LUHMES (cell line): ENCODE measurements around the genes NUDT16 and SRPRB.

DNA sequence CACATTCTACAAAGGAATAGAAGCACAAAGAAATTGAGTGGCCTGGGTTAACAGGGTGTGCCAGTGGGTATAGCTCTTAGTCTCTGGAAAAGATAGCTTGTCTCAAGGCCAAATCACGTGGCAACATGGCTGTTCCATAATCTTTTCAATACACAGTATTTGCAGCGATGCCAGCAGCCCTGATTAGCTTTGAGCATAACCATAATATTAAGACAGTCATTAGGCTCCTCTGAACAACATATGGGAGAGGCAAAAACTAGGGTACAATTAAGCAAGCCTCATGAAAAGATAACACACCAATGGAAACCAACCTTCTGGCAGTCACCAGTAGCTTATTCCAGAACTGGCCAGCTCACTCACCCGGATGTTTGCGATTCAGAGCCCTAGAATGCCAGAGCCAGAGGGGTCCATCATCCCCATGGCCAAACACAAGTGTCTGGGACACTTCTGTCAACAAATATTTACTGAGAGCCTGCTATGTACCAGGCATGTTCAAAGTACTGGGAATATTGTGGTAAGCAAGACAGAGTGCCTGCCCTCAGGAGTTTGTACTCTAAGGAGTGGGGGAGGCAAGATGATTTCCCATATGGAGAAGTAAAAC is 48.8 kb upstream of the PLXND1 start:
- PRO-cap, result no peak

GRCh38 chr3:129775959-129776465 is 117.5 kb downstream of the TMCC1 start:
- PRO-cap, result no peak

- PRO-cap, result no peak
Observed at GRCh38 chr3:129908118-129908919, 14.8 kb upstream of the TMCC1 start.

DNA sequence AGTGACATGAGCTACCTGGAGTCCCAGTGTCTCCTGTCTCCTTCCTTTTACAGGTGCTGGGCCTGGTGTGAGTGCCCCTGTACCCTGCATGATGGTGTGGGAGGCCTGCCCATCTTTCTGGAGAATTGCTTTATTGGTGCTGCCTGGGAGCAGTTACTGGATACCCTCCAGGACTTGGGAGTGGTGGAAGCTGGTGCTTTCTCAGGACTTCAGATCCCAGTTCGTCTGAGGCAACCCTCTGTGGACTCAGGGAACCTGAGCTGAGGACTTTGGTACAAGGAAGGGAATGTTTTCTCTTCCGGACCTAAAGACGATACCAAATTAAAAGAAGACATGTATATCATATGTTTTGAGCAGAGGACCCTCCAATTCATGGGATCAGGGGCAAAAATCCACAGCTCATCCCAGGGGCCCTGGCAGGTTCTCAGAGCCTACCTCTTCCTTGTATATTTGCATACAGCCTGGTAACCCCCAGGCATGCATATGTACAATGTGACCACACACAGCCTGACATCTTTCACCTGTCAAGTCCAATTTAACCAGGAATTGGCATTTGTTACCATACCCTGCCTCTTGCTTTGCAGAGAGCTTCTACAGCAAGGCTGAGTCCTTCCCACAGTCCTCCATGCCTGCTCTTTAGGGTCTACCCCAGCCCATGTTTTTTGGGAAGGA is 18.1 kb upstream of the NUDT16 start:
- PRO-cap, result no peak

GRCh38 chr3:131381657-131382670 is at the start of gene NUDT16:
Gene NUDT16 (plus strand): TSS chr3:131381774.
- PRO-cap, result bidirectional peak, plus-strand start at chr3:131381793, minus-strand start at chr3:131381491

GRCh38 chr3:131383937-131384694 is 2.5 kb downstream of the NUDT16 start:
- PRO-cap, result no peak

- PRO-cap, result no peak
Observed at GRCh38 chr3:131477617-131478401, 25.0 kb downstream of the MRPL3 start.

DNA sequence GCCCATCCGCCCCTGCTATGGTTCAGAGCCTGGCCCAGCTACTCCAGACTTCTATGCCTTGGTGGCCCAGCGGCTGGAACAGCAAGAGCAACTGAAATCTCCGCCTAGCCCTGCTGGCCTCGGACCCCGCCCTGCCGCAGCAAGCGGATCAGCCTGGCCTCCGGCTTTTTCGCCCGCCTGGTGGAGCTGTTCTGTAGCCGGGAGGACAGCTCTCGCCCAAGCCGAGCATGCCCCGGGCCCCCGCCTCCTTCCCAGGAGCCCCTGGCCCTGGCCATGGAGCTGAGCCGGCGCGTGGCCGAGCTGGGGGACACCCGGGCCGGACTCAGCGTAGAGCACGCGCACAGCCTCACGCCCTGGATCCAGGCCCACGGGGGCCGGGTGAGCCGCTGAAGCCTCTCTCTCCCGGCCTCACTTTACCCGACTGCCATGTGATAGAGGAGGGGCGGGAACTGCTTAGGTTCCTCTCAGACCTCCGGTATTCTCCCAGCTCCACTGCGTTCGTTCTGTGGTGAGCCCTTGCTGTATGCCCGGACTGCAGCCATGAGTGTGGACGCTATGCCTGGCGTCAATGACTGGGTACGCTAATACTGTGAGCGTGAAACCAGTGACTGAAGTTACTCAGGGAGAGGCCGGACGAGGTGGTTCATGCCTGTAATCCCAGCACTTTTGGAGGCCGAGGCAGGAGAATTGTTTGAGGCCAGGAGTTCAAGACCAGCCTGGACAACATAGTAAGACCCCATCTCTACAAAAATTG is 24.2 kb upstream of the MRPL3 start:
- PRO-cap, result no peak

- PRO-cap, result no peak
Observed at GRCh38 chr3:132453484-132453950, 36.2 kb downstream of the DNAJC13 start.

DNA sequence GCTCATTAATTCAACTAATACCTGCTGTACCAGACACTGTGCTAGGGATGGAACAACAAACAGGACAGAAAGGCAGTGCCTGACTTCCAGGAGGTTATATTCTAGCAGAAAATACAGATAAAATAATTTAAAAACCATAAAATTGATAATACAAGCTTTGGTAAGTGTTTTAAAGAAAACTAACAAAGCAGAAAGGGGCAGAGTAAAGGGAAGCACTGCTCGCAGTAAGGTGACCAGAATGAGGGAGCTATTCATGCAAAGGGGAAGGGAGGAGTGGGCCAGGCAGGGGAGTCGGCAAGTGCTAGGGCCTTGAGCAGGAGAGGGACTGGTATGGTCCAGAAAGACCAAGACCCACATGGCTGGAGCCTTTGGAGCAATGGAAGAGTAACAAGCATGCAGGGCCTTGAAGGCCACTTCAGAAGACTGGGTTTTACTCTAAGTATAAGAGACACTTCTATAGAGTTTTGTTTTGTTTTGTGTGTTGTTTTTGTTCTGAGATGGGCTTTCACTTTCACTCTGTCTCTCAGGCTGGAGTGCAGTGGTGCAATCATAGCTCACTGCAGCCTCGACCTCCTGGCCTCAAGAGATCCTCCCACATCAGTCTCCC is 41.9 kb downstream of the BFSP2 start:
- PRO-cap, result no peak

DNA sequence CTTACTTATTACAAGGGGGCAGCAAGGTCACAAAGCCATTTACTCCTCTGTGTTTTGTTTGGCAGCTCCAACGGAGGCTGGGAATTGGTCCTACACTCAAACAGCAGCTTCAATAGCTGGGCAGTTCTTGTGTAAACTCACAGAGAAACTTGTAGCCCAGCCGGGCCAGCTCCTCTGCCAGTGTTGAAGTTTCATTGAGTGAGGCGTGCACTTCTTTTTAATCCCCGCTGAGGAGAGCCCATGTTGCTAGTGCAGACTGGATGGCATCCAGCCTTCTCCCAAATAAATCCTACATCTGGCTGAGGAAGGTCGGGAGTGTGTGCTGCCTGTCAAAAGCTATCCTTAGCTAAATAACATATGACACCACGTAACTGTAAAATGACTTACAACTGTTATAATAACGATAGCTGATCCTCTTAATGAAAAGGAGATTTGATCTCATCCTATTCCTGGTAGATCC is 59.6 kb downstream of the BFSP2 start:
- PRO-cap, result no peak

DNA sequence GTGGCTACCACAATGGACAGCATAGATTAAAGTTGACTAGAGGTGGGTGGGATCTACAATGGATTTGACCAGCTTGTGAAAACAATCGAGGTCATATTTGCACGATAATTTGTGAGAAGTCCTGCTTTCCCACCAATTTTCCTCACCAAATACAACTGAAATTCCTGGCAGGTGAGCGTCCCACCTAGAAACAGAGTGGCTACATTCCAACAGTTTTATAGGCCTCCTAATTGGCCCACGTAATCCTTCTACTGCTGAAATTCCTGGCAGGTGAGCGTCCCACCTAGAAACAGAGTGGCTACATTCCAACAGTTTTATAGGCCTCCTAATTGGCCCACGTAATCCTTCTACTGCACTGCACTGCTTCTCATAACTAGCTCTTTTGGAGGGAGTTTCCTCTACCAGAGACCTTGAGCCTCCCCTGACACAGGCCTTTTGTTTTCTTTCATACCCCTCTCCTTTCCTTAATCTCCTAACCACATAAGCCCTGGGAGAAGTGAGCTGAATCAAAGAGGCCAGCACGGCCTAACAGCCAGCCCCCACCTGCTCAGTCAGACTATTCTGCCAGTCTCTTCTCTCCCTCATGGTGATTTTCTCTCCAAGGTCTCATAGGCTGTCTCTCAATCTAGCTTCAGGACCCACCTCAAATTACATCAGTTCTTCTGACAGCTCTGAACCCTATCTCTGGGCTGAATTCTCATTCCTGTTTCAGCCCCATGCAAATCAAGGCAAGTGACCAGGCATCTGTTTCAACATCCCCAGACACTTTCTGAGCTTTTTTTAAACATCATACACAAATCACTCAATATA is 80.3 kb downstream of the BFSP2 start:
- PRO-cap, result no peak

- PRO-cap, result no peak
Observed at GRCh38 chr3:133589494-133590185, 16.2 kb downstream of the CDV3 start.

GRCh38 chr3:133612267-133612747 is 38.8 kb downstream of the CDV3 start:
- PRO-cap, result no peak

- PRO-cap, result no peak
Observed at GRCh38 chr3:133733305-133733650, 12.9 kb upstream of the TF start.

DNA sequence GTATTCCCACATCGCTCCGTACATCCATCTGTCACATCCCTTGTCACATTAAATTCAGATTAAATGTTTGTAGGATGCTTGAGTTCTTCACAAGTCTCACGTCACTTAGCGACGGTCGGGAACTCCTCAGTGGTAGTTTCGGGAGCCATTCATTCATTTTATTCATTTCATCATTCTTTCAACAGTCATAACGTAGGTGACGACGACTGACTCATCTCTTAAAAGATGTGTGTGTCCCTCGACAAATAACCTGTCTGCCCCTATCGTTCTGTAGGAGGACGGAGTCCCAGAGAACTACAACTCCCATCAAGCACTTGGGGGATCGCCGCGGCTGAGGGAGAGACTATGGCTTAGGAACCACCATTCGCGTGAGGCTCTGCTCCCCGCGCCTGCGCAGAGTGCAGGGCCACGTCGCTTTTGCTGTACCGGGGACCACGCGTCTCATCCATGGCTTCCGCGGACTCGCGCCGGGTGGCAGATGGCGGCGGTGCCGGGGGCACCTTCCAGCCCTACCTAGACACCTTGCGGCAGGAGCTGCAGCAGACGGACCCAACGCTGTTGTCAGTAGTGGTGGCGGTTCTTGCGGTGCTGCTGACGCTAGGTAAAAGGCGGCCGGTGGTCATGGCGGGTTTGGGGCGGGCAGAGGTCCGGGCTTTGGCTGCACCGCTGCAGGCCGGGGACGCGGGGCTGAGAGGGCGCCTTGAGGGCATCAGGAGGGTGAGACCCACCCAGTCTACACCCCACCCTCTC is at the start of gene SRPRB:
SRPRB (plus strand) TSS at position 414 of the 750 bp plus-strand sequence.
- PRO-cap, result bidirectional peak, plus-strand start at position 443 of the sequence, minus-strand start at position 296 of the sequence

GRCh38 chr3:134052340-134052657 is 22.6 kb upstream of the SLCO2A1 start:
- PRO-cap, result no peak

DNA sequence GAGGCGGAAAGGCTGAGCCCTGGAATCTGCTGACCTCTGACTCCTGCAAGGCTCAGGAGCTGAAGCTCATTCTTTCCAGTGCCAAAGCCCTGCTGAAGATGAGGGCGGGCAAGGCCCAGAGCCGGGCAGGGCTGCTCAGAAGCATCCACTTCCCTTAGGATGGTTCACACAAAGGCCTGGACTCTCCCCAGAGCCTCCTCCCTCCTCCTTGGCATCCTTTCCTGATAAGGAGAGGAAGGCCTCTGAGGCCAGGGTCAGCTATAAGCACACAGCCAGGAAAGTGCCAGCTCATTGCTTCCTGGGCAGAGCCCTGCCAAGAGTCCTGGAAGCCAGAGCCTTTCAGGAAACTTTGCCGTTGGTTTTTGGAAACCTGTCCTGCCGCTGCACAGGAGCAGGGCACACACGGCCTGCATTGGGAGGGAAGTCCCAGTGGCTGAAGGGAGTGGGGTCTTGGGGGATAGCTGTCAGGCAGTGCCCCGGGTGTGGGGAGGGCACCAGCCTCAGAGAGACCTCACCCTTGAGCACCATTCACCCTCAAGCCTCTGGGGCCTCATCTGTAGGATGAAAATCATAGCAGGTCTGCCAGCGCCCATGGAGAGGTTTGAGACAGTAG is 37.3 kb upstream of the SLCO2A1 start:
- PRO-cap, result no peak

DNA sequence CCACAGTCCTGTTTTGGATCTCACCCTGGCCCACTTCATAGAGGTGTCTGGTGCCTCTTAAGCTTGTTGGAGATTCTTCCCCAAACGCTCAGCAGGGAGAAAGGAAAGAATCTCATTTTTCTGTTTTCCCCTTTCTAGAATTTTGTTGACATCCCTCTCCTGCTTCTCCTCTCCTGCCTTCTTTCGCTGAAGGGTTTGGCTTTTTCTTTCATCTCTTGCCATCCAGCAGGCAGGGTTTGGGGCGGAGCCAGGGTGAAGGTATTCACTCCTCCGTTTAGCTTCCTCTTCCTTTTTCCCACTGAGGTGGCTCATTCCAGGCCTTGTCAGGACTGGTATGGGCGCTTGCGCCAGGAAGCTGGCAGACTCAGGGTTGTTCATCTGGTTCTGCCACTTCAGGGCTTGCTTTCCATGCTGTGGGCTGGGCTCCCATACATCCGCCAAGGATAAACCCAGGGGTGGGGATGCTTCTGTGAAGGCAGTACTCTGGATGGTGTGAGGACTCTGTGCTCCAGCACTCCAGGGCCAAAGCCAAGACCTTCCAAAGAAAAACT is 7.5 kb upstream of the AMOTL2 start:
- PRO-cap, result no peak

DNA sequence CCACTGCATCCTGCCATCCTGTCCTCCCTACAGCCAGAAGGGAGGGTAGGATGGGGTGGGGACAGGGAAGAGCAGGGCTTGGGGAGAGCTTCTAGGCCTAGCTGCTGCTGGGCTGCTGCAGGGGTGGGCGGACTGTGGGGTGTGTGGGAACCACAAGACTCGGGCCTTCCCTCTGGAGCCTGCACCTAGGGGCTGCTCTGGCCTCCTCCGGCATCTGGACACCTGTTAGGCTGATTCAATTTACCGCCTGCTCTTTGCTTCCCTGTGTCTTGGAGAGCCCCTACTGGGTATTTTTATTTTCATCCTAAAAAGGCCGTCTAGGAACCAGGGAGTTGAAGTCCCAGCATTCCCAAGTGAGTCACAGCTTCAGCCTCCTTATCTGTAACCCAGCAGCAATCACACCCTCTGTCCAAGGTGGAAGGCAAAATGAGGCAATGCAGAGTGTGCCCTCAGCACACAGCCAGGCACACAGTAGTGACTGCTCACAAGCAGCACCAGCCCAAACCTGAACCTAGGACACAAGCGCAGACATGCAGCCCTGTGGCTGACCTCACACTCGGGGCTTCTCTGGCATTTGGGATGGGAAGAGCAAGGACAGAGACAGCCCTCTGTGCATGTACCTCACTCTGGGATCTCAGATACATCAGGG is 13.2 kb upstream of the KY start:
- PRO-cap, result unidirectional peak, plus-strand start at position 94 of the sequence